Umbilical cord (tissue), 2 donors: ENCODE measurements around a stretch of chr15.

DNA sequence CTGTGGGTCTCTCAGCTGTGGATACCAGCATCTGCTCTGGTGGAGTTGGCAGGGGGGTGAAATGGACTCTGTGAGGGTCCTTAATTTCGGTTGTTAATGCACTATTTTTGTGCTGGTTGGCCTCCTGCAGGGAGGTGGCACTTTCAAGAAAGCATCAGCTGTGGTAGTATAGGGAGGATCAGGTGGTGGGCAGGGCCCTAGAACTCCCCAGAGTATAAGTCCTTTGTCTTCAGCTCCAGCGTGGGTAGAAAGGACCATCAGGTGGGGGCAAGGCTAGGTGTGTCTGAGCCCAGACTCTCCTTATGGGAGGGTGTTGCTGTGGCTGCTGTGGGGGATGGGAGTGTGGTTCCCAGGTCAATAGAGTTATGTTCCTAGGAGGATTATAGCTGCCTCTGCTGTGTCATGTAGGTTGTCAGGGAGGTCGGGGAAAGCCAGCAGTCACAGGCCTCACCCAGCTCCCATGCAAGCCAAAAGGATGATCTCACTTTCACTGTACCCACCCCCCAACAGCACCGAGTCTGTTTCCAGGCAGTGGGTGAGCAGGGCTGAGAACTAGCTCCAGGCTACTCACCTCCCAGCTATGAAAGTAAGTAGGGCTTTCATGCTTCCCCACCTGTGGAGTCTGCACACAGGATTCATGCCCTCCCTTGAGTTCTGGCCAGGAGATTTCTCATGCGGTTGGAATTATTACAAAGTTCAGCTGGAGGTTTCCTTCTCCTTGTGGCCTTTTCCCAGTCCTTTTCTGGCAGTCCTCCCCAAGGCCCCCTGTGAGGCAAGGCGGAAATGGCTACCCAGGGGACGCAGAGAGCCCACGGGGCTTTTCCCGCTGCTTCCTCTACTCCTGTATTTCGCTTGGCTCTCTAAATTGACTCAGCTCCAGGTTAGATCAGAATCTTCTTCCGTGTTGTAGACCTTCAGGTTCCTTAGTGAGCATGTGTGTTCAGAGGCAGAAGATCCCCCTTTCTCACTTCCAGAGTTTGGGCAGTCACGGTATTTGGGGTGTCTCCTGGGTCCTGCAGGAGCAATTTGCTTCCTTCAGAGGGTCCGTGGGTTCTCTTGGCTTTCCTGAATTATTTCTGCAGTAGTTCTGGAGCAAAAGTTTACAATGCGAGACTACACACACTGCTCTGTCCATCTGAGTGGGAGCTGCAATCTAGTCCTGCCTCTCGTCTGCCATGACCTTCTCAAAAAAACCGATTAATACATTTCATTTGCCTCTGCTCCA, 356.2 kb downstream of the SV2B start:
- RAMPAGE, long total RNA: no peak

GRCh38 chr15:91915655-91916884, 62.6 kb downstream of the SLCO3A1 start:
- RAMPAGE, long total RNA: no peak

DNA sequence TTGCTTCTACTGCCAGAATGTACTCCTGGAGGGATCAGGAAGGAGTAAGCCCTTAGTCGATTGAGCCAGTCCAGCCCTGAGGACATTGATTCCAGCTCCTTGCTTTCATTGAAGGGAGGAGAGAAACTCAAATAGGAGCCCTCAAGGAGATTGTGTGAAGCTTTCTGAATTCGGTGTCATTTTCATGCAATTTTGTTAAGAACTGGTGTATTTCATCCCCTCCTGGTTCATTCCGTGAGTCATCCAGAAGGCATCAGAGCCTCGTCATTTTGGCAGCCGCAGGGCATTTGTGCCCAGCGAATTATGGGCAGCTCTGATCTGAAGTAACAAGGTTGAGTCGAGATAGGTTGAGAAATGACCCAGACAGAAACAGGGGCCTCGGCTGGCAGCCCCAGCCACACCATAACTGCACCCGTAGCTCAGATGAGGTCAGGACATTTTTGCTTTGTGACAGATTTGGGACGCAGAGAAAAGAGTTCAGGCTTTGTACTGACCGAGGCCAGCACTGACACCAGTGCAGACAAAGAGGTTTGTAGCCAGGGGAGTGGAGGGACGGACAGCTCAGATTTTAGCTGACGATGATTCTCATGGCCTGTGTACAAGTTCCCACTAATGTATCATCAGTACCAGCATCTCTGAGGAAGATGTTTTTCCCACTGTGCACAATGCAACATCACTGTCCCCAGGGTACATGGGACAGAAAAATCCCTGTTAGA, 112.5 kb downstream of the SLCO3A1 start:
- RAMPAGE, long total RNA: no peak

- RAMPAGE, long total RNA: no peak
Observed at GRCh38 chr15:92088630-92089018, 235.1 kb downstream of the SLCO3A1 start.

DNA sequence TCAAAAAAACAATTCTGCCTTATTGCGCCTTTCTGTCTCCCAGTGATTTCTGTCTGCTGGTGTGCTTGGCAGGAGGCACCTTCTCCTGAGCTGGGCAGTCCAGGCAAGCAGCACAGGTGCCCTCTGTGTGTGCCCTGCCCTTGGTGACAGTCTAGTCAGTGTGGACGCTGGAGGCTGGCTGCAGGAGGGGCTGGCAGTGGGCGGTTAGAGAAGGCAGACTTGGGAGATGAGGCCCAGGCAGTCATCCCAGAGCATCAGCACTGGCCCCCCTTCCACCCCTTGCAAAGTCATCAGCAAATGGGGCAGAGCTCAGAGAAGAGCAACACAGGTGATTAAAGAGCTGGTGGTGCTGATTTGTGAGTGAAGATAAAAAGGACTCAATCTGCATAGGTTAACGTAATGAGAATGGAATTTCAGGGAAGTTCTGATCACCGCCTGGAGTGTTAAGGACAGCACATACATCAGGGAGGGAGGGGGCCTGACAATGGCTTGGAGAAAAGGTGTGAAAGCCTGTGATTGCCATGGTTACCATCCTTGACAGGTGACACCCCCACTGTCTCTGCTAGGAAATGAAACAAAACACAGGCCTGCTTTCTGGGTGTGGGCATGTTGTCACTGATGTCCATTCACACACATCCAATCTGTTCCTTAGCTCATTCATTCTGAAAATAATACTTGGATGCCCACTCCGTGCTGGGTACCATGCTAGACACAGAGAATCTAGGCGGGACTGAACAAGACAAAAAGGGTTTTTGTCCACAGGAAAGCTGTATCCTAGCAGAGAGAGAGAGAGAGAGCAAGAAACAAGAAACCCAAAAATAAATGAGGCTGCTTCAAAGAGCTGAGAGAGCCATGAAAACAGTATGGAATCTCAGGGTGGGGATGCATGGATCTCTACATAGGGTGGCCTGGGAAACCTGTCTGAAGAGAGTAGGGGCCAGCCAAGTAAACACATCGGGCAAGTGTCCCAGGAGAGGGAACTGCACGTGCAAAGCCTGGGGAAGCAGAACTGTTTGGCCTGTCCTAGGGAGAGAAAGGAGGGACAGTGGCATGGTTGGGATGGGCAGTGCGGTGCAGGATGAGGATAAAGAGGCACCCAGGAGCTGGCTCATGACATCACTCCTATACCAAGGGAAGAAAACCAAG, 269.4 kb upstream of the ST8SIA2 start:
- RAMPAGE, long total RNA: no peak

GRCh38 chr15:92652587-92653085, 2.9 kb downstream of the FAM174B start:
- RAMPAGE, long total RNA: no peak

DNA sequence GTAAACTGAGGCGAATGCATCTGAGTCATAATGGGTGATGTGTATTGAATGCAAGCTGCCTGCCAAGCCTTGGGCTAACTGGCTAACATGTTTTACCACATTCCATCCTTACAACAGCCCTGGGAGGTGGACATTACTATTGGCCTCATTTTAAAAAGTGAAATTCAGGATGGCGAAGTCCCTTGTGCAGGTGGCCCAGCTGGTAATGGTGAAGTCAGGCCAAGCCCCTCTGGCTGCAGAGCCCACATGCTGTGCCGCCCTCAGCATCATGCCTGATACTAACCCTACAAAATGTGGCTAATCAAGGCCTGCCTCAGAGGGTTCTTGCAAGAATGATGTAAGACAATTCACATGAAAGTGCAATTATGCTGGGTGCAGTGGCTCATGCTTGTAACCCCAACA, 59.9 kb upstream of the CHD2 start:
- RAMPAGE, long total RNA: no peak

DNA sequence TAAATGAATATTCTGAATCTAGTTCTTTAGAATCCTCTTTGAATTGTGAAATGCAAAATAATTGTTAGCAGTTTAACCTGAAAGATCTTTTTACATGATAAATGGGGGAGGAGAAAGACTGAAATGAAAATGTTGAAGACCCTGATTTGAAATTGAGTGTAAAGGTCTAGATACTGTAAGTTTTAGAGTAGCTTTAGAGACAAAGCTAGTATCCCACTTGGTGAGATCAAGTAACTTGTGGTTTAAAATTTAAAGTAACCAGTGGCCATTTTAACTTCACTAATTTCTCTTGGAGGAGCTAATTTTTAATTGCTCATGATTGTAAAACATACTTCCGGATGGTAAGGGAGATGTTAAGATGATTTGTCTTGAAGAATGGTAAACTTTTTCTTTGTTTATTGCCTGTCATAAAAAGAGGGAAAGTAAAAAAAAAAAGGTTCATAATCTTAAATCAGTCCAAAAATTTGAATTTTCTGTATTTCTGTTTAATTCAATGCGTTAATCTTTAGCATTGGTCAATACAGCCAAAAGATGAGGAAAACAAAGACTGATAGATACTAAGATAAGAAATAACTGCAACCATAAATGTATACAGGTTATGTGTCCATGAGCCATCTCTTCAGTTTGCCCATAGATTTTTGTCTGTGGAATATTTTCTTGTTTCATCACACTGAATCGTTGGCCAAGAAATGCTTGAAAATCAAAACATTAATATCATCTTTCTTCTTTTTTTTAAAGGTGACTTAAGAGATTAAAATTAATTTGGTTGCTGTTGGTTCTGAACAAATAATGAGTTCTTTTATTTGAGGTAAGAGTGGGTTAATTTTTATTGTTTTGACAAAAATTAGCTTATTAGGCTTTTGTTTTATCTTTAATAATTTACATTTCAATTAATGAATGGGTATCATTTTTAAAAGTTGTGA, 15.1 kb upstream of the CHD2 start:
- RAMPAGE, long total RNA: no peak

- RAMPAGE, long total RNA: no peak
Observed at GRCh38 chr15:92897964-92898433, 2.1 kb upstream of the CHD2 start.

DNA sequence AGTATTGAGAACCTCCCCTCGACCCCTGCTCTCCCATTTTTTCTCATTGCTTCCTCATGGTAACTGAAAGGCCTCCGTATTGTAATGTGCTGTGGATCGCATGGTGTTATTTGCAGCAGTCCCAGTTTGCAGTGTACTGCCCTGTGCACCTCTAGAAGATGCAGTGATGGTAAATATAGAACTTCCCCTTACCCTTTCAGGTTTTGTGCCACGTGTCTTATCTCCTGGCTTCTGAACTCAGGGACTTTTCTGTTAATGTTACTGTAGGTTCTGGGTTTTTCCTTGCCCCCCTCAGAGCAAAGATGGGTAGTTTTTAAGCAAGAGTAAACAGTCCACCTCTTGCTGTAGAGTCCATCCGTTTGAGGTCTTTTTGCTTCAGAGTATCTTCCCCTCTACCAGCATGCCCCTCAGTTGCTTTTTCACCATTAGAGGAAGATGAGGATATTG, 22.3 kb downstream of the CHD2 start:
- RAMPAGE, long total RNA: no peak

DNA sequence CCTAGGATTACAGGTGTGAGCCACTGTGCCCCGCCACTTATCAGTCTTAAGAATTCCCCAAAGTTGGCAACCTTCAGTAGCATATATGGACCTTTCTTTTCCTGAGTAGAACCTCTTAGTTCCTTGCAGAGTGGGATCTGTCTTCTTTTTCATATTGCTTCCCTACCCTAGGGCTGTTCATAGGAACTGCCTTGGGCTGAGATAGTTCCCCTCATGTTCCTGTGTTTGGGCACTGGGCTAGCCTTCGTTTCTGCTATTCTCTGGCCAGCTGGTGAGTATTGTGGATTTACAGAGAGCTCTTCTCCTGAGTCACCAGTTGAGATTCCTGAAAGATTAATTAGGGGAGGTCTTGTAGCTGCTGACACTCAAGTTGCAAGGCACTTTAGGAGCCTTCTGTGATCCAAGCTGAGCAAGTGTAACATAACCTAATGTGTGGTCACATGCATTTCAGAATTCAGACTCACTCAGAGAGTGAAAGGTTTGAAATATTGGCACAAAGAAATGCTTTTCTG, 30.6 kb downstream of the CHD2 start:
- RAMPAGE, long total RNA: no peak

DNA sequence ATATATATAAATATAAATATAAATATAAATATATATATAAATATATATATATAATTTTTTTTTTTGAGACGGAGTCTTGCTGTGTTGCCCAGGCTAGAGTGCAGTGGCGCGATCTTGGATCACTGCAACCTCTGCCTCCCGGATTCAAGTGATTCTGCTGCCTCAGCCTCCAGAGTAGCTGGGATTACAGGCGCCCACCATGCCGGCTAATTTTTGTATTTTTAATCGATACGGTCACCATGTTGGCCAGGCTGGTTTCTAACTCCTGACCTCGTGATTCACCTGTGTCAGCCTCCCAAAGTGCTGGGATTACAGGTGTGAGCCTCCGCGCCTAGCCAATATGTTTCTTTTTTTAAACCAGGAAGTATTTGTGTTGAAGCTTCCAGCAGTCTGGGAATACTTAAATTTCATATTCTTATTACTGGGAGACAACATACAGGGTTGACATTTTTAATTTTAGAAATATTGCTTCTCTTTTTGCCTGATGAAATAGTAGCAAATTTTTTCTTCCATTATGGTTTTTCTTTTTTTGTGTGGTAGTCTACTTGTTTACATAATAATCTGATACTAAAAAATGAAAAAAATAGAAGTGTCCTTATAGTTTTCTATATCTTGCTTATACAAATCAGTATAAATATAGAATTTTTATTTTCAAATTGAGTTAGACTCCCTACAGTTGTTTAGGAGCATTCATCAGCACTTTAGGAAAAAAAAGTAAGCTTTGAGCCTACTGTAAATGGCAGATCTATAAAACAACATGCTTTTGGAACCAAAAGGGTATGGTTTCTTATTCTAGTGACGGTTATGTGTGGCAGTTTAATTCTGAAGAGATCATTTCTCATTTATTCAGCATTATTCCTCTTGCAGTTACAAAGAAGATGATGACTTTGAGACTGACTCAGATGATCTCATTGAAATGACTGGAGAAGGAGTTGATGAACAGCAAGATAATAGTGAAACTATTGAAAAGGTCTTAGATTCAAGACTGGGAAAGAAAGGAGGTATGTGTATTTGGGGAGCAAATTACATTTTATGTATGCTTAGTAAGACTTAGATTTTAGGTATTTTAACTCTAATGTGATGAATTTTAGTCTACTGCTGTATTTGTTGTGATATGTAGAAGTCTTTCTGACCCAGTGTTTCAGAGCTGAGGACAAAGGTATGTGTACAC, 41.2 kb downstream of the CHD2 start:
- RAMPAGE, long total RNA: no peak

- RAMPAGE, long total RNA: no peak
Observed at GRCh38 chr15:93019619-93020112, 69.3 kb downstream of the RGMA start.

DNA sequence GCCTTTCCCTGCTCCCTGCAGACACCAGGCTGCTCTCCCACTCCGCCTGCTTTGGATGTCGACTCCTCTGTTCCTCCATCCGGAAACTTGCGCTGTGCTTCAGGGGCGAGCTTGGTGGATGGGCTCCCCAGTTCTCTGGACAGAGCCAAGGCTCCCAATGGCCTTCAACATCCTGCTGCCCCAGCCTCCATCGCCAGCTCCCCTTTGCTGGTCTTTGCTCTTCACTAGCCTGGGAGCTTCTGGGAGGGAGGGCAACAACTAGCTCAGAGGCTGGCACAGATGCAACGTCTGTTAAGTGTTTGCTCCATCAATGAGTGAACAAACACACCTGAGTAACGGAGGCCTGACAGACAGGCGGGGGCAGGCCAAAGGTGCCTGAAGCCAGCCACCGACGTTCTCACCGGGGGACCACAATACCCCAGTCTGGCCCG, 39.0 kb downstream of the RGMA start:
- RAMPAGE, long total RNA: no peak

GRCh38 chr15:93061535-93062269, 27.3 kb downstream of the RGMA start:
- RAMPAGE, long total RNA: no peak

- RAMPAGE, long total RNA: no peak
Observed at GRCh38 chr15:93070864-93071967, 17.8 kb downstream of the RGMA start.

- RAMPAGE, long total RNA: no peak
Observed at GRCh38 chr15:93073405-93073823, 15.6 kb downstream of the RGMA start.

DNA sequence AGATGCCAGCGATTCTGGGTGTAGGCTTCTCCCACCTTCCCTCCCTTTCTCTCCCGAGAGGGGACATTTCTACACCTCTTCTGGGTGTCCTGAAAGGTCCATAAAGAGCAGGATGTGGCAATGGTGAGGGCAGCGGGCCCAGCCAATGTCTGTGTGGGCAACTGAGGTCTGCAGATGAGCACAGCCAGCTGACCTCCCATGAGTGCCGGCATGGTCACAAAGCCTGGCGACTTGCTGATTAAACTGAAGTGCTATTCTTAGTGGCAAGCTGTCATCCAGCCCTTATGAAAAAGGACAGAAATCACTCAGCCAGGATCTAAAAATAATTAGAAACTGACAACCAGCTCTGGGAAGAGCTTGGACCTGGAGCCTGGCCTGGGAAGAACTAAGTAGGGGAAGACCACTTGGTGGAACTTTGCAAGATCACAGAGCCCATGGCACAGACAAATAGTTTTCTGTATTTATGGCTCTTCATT, 124.3 kb upstream of the RGMA start:
- RAMPAGE, long total RNA: no peak

GRCh38 chr15:93312667-93313652, 223.9 kb upstream of the RGMA start:
- RAMPAGE, long total RNA: no peak

- RAMPAGE, long total RNA: no peak
Observed at GRCh38 chr15:93428202-93428758, 339.3 kb upstream of the RGMA start.